Bronchus fibroblast of lung (primary cell): ENCODE measurements around a stretch of chr5.

- RAMPAGE, long total RNA = no peak
These were observed 58.3 kb upstream of the CPEB4 start for GRCh38 chr5:173829541-173830482.

DNA sequence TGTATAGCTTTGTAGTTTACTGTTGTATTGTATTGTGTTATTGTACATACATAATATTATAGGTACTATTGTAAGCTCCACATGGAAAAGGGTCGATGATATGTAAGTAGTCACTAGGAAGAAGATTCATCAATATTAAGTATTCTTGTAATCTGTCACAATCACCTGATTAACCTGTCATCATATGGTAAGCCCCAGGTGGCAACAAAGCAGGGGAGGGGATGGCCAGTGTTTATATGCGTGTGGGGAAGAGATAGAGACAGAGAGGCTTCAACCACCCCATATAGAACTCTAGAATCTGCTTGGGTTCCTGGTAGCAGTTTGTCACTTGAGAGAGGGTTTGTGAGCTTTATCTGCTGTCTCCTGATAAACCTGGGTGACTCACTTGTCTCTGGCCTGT lies 49.0 kb upstream of the CPEB4 start:
- RAMPAGE, long total RNA = no peak

DNA sequence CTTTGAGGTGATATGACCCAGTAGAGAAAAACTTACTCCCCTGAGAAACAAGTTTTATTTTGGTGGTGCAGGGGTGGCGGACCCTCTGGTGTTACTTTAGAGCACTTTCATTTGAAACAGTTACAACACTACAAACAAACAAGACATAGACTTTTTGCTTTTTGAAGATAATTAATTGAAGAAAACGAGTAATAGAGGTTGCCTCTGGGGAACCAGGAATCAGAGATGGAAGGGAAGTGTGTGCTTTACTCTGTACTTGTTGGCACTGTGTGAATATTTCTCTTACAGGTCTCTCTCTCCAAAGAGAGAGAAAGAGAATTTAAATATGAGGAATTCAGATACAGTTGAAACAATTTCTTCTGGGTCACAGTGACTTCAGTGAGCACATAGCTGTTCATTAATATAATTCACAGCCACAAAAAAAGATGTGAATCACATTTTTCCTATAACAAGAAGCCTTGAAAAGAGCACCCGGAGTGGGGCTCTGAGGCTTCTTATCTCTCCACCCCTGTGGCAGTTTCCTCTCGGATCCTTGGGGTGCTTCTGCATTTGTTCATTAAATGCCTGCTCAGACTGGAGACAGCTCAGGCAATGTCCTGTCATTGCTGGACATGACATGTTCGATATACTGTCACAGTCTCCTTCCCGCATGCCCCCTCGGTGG lies 37.8 kb upstream of the CPEB4 start:
- RAMPAGE, long total RNA = no peak

- RAMPAGE, long total RNA = no peak
These were observed 46.9 kb upstream of the C5orf47 start for GRCh38 chr5:173941870-173942680.

DNA sequence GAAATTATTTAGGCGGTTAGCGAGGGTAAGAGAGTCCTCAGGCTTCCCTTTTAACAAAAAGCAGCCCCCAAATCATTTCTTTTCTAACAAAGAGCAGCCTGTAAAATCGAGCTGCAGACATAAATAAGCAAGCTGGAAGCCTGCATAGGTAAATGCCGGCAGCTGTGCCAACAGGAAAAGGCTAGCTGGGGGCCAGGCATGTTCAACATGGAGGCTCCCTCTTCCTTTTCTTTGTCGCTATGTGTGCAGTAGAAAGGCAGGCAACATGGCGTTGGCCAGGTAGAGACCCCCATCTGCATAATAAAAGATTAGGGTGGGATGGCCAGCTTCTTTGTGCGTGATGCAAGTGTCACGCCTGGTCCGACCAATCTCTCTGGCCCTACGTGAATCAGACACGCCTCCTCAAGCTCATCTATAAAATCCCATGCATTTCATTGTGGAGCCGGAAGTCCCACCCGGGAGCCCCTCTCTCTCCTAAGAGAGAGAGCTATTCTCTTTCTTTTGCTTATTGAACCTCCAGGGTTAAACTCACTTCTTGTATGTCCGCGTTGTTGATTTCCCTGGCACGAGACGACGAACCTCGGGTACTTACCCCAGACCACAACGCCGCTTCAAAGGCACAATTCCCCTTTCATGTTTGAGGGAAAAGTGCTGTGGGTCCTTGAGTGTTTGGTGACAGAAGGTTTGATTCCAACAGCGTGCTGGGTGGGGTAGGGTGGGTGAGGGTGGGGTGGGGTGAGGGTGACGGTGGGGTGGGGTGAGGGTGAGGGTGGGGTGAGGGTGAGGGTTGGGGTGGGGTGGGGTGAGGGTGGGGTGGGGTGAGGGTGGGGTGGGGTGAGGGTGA lies 25.0 kb upstream of the C5orf47 start:
- RAMPAGE, long total RNA = no peak

GRCh38 chr5:175572863-175573470 lies 84.9 kb upstream of the HRH2 start:
- RAMPAGE, long total RNA = no peak

GRCh38 chr5:176180620-176181259 lies 57.5 kb upstream of the SIMC1 start:
- RAMPAGE, long total RNA = no peak

DNA sequence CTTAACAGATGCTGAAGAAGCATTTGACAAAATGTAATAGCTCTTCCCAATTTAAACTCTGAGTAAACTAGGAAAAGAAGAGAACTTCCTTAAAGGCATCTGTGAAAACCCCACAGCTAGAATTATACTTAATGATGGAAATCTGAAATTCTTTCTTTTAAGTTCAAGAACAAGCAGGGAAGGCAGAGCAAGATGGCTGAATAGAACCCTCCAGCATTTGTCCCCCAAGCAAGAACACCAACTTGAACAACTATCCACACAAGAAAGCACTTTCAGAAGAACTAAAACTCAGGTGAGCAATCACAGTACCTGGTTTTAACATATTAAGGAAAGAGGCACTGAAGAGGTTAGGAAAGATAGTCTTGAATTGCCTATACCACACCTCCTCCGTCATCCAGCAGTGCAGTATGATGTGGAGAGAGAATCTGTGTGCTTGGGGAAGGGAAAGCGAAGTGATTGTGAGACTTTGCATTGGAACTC lies 32.0 kb downstream of the SIMC1 start:
- RAMPAGE, long total RNA = no peak

- RAMPAGE, long total RNA = no peak
These were observed 5.1 kb downstream of the ARL10 start for GRCh38 chr5:176370184-176370905.

GRCh38 chr5:176386581-176387070 lies 1.8 kb downstream of the NOP16 start:
- RAMPAGE, long total RNA = no peak

DNA sequence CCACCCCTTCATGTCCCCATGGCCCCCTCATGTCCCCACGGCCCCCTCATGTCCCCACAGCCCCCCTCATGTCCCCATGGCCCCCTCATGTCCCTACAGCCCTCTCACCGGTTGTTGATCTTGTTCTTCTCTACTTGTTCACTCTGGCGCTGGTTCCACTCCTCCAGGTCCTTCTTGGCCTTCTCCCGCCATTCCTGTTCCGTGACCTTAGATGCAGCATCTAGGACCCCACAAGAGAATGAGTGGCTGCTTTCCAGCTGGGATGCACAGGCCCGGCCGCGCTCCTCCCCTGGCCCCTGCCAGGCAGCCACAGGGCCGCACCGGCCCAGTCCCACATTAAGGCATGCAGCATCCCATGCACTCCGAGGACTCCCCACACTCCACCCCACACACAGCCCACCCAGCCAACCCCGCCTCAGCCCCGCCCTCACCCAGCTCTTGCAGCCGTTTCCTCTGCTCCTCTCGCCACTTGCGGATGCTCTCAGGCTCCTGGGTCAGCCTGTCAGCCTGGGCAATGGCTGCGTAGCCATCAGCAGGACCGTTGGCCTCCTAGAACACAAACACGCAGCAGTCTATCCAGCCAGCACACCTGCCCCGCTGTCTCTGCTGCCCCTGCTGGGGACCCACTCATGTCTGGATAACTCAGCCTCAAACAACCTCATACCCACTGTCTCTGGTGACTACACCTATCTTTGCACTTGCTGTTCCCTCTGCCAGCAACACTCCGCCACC lies 9.1 kb downstream of the HIGD2A start:
- RAMPAGE, long total RNA = no peak

- RAMPAGE, long total RNA = no peak
These were observed 207 bp upstream of the FAF2 start for GRCh38 chr5:176448078-176448277.

DNA sequence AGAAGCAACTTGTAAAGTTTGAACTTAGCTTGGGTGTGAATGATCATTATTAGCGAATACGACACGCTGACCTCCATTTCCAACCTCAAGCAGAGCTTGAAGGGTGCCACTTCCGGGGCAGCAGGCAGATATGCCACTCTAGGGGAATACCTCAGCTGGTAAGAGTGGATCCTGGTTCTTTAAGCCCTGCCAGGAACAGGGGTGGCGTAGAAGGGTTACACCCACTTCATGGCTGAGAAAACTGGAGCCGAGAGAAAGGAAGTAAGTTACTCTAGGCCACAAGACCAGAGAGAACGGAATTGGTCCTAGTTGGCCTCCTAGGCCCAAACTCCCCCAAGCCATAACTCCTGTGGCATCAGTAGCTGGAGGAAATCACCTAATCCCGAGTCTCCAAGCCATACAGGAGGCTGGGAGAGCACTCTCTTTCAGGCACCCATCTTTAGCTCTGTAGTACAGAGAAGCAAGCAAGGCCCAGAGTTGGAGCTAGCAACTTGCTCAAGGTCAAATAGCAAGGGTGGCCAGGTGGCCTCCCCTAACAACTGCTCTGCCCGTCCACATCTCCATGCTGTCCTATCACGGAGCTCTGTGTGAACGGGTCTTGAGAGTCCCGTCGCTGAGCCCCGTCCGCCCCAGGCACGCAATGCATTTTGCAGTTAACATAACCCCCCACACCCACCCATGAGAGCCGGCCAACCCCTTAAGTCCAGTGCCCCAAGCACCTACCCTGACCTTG lies 1.8 kb downstream of the RNF44 start:
- RAMPAGE, long total RNA = no peak

DNA sequence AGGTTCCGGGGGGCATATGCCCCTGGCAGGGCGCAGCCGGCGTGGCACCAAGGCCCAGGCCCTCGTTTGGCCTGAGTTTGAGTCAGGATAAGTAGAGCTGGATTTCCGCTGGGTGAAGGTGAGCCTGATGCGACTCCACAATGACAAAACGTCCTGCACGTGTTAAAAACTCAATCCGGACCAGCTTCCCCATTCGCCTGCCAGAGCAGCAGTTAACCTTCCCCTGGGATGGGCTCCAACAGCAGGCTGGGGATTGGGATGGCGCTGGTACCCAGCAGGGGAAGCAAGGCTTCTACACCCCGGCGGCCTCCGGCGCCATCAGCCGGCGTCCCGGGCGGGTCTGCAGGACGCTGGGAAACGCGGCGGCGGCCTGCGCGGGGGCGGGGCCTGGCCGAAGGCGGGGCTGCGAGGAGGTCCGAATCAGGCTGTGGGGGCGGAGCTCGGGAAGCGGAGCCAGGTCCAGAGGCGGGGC lies 410 bp upstream of the TSPAN17 start:
- RAMPAGE, long total RNA = no peak

GRCh38 chr5:176650167-176650595 lies 2.9 kb downstream of the TSPAN17 start:
- RAMPAGE, long total RNA = no peak

GRCh38 chr5:176901642-176902577 lies 2.8 kb upstream of the HK3 start:
- RAMPAGE, long total RNA = no peak

DNA sequence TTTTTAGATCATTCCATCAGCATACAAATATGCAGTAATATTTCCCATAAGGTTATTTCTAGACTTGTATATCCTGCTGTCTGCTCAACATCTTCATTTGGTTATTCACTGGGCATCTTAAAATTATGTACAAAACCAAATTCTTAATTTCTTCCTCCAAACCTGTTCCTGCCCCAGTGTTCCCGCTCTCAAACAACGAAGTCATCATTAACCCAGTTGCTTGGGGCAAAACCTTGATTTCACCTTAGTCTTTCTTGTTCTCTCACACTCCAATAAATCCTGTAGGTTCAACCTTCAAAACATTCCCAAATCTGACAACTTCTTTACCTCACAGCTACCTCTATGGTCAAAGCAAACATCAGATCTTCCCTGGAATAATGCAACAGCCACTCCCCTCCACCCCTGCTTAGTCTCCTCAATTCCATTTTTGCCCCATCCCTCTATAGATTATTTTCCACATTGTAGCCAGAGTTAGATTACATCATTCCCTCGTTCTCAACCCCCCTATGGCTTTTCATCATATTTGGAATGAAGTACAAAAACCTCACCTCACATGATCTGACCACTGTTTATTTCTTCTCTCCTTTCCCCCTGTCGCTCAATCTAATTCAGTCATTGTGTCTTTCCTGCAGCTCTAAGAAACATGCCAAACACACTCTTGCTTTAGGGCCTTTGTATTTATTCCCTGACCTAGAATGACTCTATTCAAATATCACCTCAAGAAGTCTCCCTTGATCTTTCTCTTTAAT lies 22.4 kb upstream of the HK3 start:
- RAMPAGE, long total RNA = no peak

GRCh38 chr5:177152989-177153578 lies 19.5 kb downstream of the NSD1 start:
- RAMPAGE, long total RNA = no peak

GRCh38 chr5:177445817-177446000 lies 905 bp upstream of the PRR7 start:
- RAMPAGE, long total RNA = no peak

DNA sequence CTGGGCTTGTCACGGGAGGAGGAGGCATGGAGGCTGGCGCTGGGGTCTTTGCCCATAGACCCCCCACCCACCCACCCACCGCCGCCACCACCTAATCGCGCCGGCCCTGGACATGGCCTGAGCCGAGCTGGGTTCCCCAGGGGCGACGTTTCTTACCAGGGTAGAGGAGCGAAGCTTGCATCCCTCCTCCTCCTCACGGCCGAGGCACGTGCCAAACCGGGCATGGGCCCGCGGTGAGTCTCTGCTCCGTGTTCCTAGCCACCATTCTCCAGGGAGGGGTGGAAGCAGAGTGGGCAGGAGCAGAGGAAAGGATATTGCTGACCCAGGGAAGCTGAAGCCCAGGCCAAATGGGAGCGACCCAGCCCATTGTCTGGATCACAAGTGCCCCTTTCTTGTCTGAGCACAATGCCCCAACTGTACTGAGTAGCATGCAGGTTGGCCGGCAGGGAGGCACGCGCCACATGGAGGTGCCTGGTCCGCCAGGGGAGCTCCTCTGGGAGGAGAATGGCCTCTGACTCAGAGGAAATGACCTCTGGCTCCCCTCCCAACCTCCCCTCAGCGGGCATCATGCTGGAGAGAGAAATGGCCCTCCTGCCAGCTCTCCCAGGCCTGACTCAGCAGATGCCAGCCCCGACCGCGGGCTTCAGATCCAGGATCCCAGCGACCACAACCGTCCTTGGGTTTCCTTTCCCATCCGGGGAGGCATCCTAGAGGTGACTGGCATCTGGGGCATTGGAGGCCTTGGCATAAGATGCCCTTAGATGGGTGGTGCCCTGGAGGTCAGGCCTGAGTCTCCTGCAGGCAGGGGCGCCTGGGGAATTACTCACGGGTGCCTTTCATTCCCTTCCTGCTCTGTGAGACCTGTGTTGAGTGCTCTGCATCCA lies 1.1 kb downstream of the PRR7 start:
- RAMPAGE, long total RNA = no peak